Diencephalon (tissue), 2 donors: ENCODE measurements around a stretch of chr14.

DNA sequence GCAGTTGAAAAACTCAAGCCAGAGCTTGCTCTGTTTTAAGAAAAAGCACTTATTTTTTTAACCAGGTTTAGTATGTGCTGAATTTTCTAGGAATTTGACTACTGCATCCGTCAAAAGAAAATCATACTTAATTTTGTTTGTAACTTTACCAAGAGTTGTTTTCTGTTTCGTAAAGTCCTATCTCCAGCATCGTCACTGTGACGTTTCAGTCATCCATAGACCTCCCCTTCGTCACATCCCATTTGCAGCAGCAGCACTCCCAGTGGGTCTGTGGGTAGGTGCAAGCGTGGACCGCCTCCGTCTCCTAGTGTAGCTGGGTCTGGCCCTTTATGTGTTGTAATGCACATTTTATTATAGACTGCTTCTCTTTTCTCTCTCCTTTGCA, 41.0 kb downstream of the EVL start:
- RAMPAGE, long total RNA, result no peak

GRCh38 chr14:100131086-100131743, 28.2 kb downstream of the DEGS2 start:
- RAMPAGE, long total RNA, result no peak

DNA sequence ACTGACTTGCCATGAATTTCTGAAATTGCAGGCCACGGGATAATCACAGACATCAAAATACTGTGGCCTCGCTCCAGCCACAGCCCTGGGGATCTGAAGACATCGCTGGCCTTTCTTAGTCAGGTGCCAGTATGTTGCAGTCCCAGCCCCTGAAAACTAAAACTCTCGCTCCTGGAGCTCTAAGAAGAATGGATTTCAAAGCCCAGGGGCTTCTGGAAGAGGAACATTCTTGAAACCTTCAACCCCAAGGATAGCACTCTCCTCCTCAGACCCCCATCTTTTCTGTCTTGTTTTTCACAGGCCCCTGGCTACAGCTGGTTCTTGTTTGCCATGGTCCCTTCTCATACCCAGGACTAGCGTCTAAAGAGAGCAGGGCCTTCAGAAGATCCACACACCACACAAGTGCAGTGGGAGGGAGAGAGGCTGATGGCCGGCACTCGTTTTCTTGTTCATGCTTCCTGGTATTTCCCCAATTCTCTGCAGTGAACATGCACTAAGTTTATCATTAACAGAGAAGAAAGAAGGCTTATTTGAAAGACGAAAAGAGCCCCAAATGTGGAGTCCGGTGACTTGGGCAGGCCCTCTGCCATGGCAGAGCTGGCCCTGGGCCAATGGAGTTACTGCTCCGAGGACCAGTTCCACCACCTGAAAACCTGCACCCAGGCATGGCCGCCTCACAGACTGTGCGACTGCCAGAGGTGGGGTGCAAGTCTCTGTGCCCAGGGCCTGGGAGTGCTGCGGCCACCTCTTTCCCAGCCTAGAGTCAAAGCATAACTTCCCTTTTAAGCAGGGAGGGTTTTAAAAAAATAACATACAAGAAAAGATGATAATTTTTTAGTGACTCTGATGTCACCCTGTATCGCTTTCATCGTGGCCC, 25.0 kb downstream of the DEGS2 start:
- RAMPAGE, long total RNA, result no peak

DNA sequence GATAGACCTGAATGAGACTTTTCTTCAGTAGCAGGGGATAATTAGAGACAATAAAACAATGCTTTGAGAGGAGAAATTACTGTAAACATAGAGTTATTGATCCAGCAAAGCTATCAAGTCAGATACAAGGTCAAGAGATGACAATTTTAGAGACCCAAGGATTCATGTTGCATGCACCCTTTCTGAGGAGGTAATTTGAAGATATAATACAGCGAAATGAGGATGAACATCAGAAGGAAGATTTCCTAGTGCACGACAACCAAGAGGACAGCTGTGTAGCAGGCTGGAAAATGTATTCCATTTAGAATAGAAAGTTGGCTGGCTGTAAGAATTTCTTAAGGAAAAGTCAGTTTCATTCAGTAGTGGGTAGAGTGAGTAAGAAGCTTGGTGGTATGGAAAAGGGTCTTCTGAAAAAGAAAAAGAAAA, 27.8 kb downstream of the YY1 start:
- RAMPAGE, long total RNA, result no peak

DNA sequence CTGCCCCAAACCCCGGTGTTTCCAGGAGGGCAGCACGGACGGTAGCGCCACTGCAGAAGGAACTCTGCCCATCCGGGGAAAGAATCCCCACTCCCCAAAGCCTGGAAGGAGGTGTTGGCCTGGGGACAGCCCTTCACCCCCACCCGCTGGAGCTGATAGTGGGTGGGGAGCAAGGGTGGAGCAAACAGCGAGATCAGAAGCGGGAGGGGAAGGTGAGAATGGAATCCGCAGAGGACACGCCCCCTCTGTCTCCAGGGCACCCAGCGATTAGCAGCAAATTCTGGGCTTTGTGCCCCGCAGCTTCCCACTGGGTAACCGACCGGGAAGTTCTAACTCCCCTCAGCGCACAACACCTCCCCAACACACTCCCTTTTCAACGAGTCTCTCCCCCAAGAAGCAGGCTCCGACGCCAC, 1.4 kb downstream of the SLC25A29 start:
- RAMPAGE, long total RNA, result no peak

DNA sequence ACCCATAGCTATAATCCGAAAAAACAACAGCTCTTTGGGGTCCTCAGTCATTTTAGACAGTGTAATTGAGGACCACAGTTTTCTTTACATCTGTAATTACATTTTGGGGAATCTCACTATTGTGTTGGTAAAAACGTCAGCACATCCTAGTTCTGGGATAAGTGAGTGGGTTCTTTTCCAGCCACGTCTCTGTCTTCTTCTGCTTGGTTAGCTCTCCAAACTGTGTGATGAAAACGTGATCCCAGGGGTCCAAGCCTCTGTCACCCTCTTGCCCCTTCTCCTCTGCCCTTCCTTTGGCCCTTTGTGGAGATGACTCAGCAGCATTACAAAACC, 15.9 kb downstream of the WDR25 start:
- RAMPAGE, long total RNA, result no peak

GRCh38 chr14:100417319-100418133, 41.2 kb downstream of the WDR25 start:
- RAMPAGE, long total RNA, result no peak

- RAMPAGE, long total RNA, result no peak
These were observed 20.1 kb downstream of the BEGAIN start for GRCh38 chr14:100567017-100567522.

DNA sequence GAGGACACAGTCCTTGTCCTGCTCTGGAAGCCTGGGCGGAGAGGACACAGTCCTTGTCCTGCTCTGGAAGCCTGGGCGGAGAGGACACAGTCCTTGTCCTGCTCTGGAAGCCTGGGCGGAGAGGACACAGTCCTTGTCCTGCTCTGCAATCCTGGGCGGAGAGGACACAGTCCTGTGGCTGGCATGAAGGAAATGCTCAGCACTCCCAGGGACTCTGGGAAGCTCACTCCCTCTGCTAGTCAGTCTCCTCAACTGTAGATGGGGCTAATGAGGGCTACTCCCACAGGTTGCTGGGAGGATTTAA, 53.9 kb upstream of the BEGAIN start:
- RAMPAGE, long total RNA, result no peak

GRCh38 chr14:100665227-100666217, 61.2 kb upstream of the DLK1 start:
- RAMPAGE, long total RNA, result no peak

- RAMPAGE, long total RNA, result no peak
These were observed 30.0 kb upstream of the DLK1 start for GRCh38 chr14:100696604-100697173.

DNA sequence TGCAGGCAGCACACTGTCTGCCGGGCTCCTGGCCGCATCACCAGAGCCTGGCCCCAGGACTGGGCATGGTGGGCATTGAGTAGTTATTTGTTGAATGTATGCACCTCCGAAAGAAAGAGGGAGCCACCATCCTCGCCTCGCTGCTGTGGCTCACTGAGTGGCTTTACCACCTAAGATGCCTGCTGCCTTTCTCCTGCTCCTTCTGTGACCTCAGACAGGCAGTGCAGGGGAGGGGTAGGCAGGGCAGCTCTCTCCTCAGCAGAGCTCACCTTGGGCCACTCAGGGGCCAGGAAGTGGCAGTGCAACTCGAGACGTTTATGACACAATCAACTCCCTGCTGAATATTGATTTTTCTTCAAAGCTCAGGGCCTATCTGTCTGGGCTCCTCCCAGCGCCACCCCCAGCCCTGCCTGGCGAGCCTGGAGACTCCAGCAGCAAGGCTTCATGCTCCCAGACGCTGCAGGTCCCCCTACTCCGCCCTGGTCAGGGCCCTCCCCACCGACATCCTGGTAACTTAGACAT, 284.5 kb upstream of the PPP2R5C start:
- RAMPAGE, long total RNA, result no peak

- RAMPAGE, long total RNA, result no peak
These were observed 3.4 kb downstream of the PPP2R5C start for GRCh38 chr14:101764678-101765623.

DNA sequence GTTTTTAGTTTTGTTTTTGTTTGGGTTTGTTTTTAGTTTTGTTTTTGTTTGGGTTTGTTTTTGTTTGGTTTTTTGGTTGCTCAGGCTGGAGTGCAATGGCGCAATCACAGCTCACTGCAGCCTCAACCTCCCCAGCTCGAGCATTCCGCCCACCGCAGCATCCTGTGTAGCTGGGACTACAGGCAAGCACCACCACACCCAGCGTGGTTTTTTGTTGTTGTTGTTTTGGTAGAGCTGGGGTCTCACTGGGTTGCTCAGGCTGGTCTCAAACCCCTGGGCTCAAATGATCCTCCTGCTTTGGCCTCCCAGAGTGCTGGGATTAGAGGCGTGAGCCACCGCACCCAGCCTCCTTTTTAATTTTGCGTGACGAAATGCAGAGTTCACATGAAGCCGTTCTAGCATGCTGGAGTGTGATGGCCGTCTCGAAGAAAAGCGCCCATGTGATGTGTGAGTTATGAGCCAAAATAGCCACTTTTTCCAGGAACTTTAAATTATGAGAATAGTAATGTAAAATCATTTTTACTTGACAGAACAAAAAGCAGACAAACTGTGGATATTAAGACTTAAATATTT, 58.2 kb downstream of the PPP2R5C start:
- RAMPAGE, long total RNA, result no peak

- RAMPAGE, long total RNA, result no peak
These were observed 78.3 kb downstream of the PPP2R5C start for GRCh38 chr14:101839669-101840260.

DNA sequence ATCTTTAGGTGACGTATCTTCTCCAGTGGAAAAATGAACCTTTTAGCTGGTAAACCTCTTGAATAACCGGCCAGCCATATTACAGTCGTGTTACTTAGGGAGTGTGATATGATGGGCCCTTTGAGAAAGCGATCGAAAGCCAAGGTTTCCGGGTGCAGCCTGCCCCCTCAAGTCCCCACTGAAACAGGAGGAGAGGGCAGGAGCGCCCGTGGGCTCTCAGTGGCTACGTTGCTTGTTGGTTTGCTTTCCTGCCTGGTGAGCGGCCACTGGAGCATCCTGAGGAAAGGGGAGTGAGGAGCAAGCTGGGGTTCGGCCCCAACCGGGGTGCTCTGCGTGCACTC, 80.6 kb downstream of the PPP2R5C start:
- RAMPAGE, long total RNA, result no peak

GRCh38 chr14:101843636-101844894, 82.6 kb downstream of the PPP2R5C start:
- RAMPAGE, long total RNA, result no peak

GRCh38 chr14:101953281-101953645, 11.1 kb upstream of the DYNC1H1 start:
- RAMPAGE, long total RNA, result no peak

DNA sequence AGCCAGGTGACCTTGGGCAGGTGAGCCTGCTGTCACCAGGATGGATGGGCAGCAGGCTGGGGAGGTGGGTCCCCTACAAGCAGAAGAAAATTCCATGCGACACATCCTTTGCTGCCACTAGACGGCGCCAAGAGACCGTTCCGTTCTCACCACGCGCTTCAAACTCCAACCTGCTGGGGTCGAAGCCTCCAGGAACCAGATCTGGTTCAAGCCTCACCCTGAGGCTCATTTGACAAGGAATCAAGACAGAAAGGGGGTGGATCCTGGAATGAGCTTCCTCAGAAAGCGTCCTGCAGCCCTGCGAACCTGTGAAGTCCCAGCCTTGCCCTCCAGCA, 3.3 kb upstream of the DYNC1H1 start:
- RAMPAGE, long total RNA, result no peak

- RAMPAGE, long total RNA, result no peak
These were observed 29.7 kb downstream of the DYNC1H1 start for GRCh38 chr14:101994057-101994552.